Peritoneum (tissue), 1 donor: ENCODE data around the gene ID2.

DNA sequence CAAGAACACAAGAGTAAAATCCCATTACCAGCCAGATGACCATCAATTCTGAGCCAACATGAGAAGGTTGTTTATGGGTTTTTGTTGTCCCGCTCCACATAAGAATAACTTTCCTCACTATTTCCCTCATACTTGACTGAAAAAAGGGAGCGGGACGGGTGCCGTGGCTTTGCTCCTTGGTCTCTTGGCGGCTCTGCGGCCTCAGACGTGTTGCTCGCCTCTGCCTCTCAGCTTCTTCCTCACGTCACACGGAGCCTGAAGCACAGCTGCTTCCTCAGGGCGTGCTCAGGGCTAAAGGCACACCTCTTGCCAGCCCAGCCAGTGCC, 17.9 kb upstream of the ID2 start:
- PRO-cap: no peak

DNA sequence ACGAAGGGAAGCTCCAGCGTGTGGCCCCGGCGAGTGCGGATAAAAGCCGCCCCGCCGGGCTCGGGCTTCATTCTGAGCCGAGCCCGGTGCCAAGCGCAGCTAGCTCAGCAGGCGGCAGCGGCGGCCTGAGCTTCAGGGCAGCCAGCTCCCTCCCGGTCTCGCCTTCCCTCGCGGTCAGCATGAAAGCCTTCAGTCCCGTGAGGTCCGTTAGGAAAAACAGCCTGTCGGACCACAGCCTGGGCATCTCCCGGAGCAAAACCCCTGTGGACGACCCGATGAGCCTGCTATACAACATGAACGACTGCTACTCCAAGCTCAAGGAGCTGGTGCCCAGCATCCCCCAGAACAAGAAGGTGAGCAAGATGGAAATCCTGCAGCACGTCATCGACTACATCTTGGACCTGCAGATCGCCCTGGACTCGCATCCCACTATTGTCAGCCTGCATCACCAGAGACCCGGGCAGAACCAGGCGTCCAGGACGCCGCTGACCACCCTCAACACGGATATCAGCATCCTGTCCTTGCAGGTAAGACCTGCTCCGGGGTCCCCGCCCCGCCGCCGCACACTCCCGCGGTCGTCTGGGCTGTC, at the start of gene ID2:
ID2 (plus strand) TSS at position 70 of the 589 bp plus-strand sequence.
- PRO-cap: unidirectional peak, plus-strand start at position 70 of the sequence

GRCh38 chr2:8730474-8731162, 48.8 kb downstream of the ID2 start:
- PRO-cap: no peak

DNA sequence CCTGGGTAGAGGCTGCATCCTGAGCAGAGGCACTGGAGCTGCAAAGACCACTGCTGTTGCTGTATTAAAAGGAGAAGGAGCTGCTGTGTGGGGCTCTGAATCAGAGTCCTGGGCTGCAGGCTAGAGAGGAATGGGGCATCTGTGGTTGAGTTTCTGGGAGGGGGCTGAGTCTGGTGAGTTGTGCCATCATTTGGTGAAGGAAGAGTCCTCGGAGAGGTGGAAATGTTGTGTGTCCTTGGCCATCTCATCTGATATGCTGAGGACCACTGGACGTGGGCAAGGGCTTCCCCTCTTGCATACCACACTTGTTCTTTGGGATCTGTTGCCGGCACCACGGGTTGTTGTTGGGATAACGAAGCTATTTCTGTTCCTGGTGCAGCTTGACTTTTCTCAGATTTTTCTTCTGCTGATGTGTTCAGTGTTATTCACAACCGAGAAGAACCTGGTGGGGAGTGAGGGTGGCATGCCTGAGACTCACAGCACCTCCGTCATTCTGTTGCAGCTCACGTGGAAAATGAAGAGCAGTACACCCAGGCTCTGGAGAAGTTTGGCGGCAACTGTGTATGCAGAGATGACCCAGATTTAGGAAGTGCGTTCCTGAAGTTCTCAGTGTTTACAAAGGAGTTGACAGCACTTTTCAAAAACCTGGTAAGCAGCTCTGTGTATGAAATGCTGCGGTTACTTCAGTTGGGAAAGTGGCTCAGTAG, 90.3 kb downstream of the ASAP2 start:
- PRO-cap: no peak

DNA sequence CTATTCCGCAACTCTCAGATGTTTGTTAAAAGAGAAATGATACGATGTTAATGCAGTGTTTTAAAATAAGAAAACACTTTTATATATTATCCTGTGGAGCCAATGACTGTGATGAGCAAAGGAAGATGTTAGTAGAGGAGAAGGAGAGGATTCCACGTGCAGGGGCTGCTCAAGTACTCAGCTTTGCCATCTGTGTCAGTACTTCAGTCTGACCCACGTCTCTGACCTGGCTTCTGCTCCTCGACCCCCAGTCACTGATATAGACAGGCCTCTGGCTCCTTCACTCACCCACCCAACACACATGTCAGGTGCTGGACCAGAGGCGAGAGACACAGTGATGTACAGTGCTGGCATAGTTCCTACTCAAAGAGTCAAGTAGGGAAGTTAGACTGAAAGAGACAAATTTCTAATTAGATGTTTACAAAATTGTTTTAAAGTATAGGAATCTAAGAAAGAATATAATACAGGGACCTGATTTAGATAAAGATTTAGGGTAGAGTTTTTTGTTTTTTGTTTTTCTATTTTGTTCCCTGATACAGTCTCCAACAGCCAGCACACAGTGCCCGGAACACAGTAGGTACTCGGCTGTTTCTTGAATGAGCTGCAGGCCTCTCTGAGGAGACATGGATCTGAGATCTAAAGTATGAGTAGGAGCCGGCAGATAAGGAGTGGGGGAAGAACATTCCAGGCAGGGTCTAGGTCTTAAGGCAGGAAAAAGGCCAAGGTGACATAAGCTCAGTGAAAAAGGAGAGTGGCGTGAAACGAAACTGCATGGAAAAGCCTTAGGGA, 94.7 kb downstream of the ITGB1BP1 start:
- PRO-cap: no peak

- PRO-cap: no peak
Measured at GRCh38 chr2:9400419-9401490, 22.6 kb downstream of the ITGB1BP1 start.

DNA sequence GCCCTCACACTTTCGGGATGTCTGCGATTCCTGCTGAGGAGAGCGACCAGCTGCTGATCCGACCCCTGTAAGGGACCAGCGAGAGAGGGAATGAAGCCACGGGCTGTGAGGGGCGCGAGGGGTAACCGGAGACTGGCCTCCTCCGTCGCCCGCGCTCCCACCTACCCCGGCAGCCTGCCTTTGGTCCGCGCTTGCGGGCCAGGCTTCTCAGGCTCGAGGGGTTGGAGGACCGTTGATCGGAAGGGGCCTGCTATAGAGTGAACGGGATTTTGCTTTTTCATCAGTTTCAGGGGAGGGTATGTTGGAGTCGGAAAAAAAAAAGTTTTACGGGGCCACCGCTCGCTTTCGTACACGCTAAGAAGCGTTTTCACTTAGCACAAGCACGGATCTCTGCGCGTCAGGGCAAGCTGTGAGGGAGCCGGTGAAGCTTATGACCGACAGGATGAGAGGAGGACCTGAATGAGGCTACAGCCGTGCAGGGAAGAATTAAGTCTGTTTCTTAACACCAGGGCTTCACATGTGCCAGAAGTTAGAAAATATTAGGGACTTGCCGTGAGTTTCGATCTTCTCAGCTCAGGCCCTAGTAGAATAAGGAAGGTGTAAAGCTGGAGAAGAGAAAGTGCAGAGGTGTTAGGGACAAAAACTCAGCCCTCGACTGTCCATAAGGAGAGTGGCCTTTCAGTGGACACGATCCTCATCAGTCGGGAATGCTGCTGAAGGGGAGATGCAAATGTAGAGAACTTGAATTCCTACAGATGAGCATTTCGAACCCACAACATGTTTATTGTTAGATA, 500 bp downstream of the CPSF3 start:
- PRO-cap: no peak

GRCh38 chr2:9548248-9549055, 7.2 kb downstream of the ADAM17 start:
- PRO-cap: no peak

DNA sequence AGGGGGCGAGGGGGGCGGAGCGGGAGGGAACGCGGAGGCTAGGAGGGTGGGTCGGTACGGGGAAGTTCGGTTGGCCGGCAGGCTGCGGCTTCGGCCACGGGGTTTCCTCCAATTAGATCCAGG, 191 bp upstream of the YWHAQ start:
- PRO-cap: no peak

- PRO-cap: no peak
Measured at GRCh38 chr2:9765674-9766025, 77.6 kb upstream of the TAF1B start.

DNA sequence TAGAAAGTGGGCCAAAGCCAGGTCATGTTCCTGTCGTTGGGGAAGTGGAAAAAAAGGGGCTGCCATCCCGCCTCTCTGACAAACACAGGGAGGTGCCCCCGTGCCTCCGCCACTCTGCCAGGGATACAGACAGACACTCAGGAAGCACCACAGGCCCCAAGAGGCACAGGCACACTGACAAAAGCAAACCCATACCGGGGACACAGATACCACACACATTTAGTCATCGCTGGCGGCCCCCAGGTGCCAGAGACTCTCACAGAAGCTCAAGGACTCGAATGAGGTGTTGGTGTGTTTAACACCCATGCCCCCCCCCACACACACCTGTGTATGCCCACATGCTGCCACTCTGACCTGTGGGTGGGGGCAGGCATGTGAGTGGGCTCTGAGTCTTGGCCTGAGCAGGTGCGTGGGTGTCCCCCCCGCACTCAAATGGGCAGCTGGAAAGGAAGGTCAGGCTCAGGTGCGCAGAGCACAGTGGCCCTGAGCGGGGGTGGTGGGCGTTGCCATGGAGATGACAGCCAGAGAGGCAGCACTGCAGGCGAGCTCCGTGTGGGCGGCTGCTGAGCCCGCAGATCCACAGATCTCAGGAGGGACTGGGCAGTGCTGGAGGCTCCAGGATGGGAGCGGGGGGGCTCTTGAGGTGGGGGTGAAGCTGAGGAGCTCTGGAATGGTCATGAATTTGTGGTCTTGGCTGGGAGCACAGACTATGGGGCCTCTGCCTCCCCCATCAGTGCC, 74.0 kb upstream of the TAF1B start:
- PRO-cap: no peak

DNA sequence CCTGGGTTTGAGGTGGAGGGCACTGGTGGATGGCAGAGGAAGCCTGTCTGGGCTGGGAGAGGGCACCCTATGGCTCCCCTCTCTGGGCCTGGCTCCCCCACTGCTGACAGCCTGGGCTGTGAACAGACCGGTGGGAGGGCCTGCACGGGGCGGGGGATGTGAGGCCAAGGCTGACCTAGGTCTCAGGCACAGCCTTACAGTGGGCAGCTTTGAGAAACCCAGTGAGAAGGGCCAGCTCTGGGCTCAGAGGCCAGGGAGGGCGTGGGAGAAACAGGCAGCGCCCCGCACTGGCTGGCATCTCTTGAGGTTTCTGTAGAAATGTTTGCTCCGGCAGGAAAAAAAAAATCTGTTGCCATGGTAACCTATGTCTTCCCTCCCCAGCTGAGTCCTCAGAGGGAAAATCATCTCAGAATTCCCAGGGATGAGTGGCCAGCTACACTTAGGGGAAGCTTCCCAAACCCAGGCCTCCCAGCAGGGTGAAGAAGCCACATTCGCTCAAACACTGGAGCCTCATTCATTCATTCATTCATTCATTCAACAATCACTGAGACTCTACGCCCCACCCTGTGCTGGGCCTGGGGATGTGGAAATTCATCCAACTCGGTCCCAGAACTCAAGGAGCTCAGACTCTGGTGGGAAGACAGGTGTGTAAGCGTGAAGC, 71.7 kb upstream of the TAF1B start:
- PRO-cap: no peak

DNA sequence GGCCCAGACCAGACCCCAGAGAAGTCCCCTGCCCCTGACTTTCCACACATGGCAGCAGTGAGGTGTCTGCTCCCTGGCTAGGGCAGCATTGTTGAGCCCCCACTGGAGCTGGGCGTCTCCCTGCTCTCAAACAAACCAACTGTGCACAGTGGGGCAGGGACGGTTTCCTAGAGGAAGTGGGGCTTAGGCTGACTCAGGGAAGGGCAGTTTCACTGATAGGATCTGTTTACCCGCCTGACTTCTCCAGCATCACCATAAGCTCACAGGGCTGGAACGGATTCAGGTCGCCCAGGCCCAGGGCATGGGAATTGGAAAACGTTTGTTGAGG, 30.9 kb upstream of the TAF1B start:
- PRO-cap: no peak

DNA sequence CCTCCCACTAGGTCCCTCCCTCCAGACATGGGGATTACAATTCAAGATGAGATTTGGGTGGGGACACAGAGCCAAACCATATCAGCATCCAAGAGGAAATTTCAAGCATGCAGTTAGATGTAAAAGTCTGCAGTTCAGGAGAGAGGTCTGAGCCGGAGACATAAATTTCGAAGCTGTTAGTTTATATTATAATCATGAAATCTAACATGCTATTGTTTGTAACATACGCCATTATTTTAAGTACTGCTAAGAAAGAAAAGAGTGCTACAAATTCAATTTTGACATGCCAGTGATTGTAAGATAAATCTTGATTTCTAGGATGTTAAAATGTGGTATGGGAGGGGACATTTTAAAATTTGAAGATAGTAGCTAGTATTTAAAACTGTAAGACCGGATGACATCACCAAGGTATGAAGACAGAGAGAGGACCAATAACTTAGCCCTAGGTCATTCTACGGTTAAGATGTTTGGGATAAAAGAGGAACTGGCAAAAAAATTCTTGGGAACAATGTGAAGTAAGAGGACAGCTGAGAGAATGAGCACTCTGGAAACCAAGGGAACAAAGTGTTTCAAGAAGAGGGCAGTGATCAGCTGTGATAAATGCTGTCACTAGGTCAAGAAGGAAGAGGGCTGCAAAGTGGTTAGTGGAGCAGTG, 17.0 kb downstream of the TAF1B start:
- PRO-cap: no peak

DNA sequence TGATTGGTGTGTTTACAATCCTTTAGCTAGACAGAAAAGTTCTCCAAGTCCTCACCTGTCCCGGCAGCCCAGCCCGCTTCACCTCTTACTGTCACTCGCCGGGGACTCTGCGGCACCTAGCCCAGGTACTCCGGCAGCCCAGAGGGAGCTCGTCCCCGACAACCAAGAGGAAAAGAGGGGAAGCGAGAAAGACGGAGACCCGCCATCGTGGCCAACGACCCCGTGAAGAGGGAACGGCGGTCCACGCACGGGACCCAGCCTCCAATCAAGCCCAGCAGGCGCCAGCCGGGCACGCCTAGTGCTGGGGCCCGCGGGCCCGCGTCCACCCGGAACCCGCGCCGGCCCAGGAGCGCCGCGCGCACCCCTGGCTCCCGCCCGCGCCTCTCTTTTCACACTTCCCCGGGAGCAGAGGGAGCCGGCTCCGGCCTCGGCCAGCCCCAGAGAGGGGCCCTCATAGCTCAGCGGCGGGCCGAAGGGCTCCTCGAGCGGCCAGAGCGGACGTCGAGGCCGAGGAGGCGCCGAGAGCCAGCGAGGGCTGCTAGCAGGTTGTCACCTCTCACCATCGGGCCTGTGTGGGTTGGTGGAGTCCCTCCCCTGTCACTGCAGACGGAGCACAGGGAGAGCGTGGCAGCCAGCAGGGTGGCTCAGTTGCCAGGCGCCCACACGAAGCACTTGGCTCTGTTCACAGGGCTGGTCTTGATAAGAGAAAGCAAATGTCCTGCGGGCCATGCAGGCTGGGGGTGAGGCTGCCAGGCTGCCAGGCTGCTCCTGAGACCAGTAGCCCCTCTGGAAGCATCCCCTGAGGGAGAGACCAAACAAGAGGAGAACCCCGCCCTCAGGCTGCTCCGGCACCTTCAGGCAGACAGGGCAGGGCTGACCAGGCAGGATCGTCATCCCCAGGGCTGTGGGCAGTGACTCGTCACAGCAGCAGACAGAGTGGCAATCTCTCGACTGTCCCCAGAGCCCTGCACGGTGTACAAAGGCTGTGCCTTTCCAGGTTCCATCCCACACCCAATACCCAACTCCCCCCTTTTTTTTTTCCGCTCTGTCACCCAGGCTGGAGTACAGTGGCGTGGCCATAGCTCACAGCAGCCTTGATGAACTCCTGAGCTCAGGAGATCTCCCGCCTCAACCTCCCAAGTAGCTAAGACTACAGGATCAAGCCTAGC, 36.8 kb upstream of the KLF11 start:
- PRO-cap: no peak

GRCh38 chr2:10007348-10007809, 36.0 kb upstream of the KLF11 start:
- PRO-cap: no peak

DNA sequence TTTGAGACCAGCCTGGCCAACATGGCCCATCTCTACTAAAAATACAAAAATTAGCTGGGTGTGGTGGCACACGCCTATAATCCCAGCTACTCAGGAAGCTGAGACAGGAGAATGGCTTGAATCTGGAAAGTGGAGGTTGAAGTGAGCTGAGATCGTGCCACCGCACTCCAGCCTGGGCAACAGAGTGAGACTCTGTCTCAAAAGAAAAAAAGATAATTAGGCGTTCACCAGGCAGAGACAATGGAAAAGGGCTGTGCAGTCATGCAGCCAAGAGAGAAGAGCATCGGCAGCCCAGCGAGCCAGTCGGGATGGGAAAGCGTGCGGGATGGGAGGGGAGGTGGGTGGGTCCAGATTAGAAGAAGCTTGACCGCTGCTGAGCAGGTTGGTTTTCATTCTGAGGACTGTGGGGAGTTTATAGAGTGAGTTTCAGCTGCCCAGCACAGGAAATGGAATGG, 14.9 kb upstream of the CYS1 start:
- PRO-cap: no peak

DNA sequence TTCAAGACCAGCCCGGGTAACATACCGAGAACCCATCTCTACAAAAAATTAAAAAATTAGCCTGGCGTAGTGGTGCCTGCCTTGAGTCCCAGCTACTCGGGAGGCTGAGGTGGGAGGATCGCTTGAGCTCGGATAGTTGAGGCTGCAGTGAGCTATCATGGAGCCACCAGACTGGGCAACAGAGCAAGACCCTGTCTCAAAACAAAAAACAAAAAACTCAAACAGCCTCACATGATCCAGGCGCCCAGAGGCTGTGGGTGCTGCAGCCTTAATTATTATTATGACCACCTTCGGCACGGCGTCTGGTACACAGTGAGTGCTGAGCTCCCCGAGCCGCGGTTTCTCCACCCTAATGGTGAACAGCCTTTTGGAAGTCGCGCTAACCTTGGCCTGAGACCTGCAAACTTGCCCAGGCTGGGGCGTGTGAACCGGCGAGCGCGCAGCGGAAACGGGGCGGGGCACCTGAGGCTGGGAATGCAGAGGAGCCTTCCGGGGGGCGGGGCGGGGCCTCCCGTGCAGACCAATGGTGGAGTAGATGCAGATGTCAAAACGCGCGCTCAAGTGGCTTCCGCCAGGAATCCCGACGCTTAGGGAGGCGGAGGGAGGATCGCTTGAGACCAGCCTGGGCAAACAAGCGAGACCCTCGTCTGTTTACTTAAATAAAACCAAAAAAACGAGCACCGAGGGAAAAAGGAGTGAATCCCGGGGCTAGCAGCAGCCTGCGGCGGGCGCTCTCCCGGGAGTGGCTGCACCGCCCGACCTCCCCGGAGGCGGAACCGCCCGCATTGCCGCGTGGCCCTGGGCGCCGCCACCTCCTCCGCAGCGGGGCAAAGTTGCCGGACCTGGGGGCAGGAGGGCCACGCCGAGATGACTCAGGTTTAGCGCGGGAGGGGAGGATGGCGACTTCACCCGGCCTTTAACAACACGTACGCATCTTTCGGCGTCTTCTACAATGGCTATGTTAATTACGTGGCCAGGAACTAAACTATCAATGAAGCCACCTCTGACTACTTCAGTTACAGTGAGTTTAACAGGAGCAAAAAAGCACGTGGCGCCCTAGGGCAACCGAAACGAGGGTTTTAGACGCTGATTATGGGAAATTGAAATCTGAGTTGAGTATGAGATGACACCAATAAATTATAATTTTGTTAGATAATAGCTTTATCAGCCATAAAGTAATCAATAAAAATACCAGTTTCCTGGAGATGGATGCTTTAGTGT, 2.3 kb upstream of the RRM2 start:
- PRO-cap: no peak

DNA sequence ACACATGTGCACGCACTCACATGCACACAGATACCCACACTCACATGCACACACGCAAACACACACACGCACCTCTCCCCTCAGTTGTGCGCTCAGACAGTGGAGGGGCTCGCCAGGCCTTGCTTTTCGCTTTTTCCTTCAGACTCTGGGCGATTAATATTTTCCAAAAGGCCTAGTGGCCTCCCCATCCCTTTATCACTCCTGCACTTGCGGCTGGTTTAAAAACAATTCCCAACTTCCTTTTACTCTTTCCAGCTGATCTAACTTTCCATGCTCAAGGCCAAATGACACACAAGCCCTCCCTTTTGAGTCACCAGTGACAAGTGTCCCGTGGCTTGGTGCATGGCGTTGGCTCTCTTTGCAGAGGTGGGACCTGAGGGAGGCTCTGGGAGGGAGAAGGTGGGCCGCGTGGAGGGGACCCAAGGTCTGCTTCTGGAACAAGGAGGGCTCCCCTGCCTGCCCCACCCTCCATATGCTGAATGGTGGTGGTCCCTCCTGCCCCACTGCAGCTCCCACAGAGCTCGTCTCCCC, 30.9 kb upstream of the HPCAL1 start:
- PRO-cap: no peak

- PRO-cap: no peak
Measured at GRCh38 chr2:10300517-10300793, 2.2 kb upstream of the HPCAL1 start.